ENCODE results near the genes LHX4, MR1, CACNA1E and ZNF648.

DNA sequence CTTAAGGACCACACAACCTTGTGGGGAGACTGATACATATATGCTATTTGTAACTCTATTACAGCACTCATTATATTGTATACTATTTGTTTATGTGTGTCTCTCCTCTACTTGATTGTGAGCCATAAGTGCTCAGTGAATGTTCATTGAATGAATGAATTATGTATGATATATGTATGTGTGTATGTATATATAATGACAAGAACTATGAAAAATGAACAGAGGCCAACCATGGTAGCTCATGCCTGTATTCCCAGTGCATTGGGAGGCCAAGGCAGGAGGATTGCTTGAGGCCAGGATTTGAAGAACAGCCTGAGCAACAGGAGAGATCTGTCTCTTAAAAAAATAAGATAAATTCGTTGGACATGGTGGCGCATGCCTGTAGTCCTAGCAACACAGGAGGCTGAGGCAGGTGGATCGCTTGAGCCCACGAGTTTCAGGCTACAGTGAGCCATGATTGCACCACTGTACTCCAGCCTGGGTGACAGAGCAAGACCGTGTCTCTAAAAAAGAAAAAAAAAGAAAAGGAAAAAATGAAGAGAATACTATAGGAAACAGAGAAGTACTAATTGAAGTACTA is 20.0 kb downstream of the CEP350 start:
- PRO-cap, 3 experiments = no peak in any of the 3 experiments
- RAMPAGE, long total RNA, 2 experiments = no peak in any of the 2 experiments
- RRBS = no CpG with 5 or more reads among the region's 5 CpGs

DNA sequence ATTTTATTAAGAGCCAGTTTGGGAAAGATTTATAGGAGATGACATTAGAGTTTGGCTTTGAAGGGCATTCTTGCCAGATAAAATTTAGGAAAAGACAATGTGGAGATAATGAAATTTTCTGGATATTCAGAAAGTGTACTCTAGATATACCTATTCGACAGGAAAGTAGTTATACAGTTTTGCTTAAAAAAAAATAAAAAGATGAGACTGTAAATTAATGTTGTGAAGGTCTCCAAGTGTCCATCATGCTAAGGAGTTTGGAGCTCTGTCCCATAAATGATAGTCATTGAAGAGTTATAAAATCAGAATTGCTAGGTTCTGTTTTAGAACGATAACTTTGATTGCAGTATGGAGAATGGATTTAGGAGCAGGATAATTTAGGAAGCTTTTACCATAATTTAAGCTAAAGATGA is 20.5 kb downstream of the CEP350 start:
- PRO-cap, 3 experiments = no peak in any of the 3 experiments
- RAMPAGE, long total RNA, 2 experiments = no peak in any of the 2 experiments
- RRBS = no CpG with 5 or more reads among the region's 2 CpGs

- PRO-cap, 3 experiments = no peak in any of the 3 experiments
- RAMPAGE, long total RNA, 2 experiments = no peak in any of the 2 experiments
- RRBS = no CpG with 5 or more reads among the region's 5 CpGs
Measured at GRCh38 chr1:179976799-179977548, 22.4 kb downstream of the CEP350 start.

DNA sequence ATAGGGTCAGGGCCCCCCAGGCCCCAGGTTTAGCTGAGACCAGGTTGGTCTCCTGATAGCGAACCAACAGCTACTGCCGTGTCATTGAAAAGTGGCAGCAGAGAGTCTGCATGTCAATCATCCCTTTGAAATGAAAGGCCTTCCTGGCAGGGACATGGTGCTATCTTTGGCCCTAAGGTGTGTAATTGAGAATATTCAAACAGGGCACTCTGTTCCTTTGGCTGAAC is 12.9 kb downstream of the QSOX1 start:
- PRO-cap, 3 experiments = no peak in any of the 3 experiments
- RAMPAGE, long total RNA, 2 experiments = no peak in any of the 2 experiments
- RRBS = no CpG with 5 or more reads among the region's 2 CpGs

GRCh38 chr1:180175664-180176558 is 21.2 kb downstream of the QSOX1 start:
- PRO-cap, 3 experiments = no peak in any of the 3 experiments
- RAMPAGE, long total RNA, 2 experiments = no peak in any of the 2 experiments
- RRBS = no CpG with 5 or more reads among the region's 15 CpGs

- PRO-cap, 3 experiments = no peak in any of the 3 experiments
- RAMPAGE, long total RNA, 2 experiments = no peak in any of the 2 experiments
- RRBS = no CpG with 5 or more reads among the region's 2 CpGs
Measured at GRCh38 chr1:180177437-180177887, 22.8 kb downstream of the QSOX1 start.

DNA sequence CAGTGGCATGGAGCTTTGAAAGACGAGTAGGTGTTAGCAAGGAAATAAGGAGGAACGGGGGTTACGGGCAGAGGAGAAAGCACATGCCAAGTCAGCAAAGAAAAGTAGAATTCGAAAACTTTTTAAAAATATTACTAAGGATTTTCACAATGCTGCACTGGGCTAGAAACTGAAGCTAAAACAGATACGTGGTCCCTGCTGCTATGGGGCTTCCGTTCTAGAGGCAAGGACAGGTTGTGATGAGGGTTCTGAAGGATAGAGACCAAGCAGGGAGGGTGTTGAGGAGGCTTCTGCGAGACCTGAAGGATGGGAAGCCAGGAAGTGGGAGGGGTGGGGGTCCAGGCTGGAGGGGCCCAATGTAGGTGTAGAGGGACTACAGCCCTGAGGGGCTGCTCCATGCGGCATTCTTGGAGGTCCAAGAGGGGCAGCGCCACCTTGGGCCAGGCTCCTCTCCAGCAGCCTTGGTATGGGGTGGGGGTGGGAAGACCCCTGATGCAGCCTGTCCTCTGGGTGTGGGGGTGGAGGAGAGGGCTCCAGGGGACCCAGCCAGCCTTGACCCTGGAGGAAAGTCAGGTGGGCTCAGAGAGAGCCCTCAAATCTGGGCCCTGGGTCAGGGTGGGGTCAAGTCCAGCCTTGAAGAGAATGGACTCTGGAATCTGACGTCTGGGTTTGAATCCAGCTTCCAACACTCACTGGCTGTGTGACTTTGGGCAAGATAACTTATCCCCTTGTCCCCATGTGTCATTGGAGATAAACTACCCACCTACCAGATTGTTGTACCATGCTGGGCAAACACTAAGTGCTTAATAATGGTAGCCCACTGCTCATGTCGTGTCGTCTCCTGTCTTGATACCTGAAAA is 30.4 kb upstream of the LHX4 start:
- PRO-cap, 3 experiments = no peak in any of the 3 experiments
- RAMPAGE, long total RNA, 2 experiments = no peak in any of the 2 experiments
- RRBS = no CpG with 5 or more reads among the region's 12 CpGs

DNA sequence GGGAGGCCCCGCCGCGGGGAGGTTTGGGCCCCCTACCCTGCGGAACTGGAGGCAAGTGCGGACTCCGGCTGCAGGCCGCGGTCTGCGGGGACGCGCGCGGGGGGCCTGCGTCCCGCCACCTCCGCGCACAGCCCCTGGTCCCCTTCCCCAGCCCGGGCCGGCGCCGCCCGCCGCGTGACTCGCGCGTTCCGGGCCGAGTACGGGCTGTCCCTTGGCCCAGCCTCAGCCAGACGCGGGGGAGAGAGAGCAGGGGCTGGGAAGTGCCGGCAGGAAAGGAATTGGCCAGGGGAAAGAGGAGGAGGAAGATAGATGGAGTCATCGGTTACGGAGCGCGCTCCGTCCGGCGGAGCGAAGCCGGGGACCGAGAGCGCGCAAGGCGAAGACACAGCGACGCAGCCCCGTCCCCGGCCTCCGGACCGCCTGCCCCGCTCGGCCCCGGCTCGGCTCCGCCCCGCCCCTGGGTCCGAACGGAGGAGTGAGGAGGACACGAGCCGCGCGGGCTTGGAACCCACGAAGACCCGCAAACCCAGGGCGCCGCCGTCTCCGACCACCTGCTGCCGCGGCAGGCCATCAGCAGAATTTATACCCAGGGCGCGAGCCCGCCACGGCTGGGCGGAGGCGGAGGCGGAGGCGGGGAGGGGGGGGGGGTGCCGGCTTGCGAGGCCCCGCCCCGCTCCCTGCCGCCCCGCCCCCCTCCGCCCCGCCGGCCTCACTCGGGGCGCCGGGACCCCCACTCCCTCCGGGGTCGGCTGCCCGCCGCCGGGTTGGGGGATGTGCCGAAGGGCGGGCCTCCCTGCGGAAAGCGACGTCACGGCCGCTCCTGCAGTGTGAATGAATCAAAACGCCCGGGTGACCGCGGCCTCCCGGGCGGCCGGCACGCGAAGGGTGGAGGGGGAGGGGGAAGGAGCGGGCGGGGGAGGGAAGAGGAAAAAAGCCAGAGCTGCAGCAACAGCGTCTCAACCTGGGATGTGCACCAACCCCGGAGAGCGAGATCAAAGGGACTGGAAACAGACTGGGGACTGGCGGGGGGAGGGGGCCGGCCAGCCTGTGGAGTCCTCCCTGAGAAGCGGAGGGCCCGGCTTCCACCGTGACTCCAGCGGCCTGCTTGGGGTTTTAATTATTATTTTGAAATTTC is at the start of gene LHX4:
Gene LHX4 (plus strand): TSS at position 937 of the 1,135 bp plus-strand sequence.
- PRO-cap, 3 experiments = peak in 3 of 3 experiments; most common plus-strand start position 712 of the sequence (in 1); most common minus-strand start position 556 of the sequence (in 3)
- RAMPAGE, long total RNA, 2 experiments = no peak in any of the 2 experiments
- RRBS = 2% methylated on average over 62 of the region's 124 CpGs

DNA sequence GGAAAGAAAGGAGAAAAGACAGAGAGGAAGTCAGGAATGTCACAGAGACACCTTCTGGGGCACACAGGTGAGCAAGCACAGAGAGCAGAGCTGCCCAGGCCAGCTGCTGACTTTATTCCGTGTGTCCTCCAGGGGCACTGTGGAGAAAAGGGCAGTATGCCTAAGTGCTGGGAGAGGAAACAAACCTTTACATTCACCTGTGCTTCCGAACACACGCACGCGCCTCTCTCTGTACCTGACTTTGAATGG is 40.1 kb downstream of the LHX4 start:
- PRO-cap, 3 experiments = no peak in any of the 3 experiments
- RAMPAGE, long total RNA, 2 experiments = no peak in any of the 2 experiments
- RRBS = no CpG with 5 or more reads among the region's 5 CpGs

GRCh38 chr1:180598541-180599080 is 33.2 kb upstream of the XPR1 start:
- PRO-cap, 3 experiments = no peak in any of the 3 experiments
- RAMPAGE, long total RNA, 2 experiments = no peak in any of the 2 experiments
- RRBS = no CpG with 5 or more reads among the region's 7 CpGs

DNA sequence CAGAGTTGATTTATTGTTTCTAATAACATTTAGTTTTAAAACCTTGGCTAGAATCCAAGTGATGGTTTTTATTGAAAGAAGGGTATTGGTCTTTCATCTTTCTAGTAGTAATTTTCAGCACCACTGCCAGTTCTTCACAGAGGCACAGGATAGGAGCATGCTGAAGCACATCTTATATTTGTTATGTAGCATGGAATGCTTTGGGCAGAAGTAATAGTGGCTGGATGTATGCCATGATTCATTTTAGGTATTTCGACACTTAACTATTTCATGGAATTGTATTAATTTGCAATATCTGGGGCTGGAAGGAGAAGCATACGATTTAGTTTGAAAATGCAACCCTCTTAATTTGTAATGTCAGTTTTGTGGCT is 1.9 kb downstream of the XPR1 start:
- PRO-cap, 3 experiments = no peak in any of the 3 experiments
- RAMPAGE, long total RNA, 2 experiments = no peak in any of the 2 experiments
- RRBS = no CpG with 5 or more reads among the region's 2 CpGs

GRCh38 chr1:180911529-180911870 is 1.2 kb upstream of the KIAA1614 start:
- PRO-cap, 3 experiments = peak in 2 of 3 experiments; most common plus-strand start chr1:180911785 (in 2); most common minus-strand start chr1:180911687 (in 1)
- RAMPAGE, long total RNA, 2 experiments = no peak in any of the 2 experiments
- RRBS = no CpG with 5 or more reads among the region's 9 CpGs

DNA sequence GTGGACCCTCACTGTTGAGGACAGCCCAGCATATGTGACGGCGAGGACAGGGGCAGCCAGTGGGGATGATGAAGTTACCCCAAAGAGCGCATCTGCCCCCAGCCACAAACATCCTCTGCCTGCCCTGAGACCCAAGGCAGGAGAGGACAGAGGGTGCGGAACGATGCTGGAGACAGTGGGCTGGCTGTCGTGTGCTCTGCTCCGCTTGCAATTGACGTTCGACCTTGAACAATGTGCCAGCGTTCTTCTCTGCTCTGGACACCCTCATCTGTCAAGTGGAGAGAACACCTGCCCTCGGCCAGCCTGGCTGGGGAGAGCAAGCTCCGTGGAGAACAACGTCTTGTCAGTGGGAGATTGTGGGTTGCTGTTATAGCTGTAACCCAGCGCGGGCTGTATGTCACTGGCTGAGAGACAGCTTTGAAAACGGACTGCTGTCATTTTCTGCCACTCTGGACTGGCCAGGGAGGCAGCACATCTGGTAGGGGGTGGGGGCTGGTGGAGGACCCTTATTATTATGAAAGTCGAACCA is 14.6 kb downstream of the KIAA1614 start:
- PRO-cap, 3 experiments = no peak in any of the 3 experiments
- RAMPAGE, long total RNA, 2 experiments = no peak in any of the 2 experiments
- RRBS = no CpG with 5 or more reads among the region's 17 CpGs

DNA sequence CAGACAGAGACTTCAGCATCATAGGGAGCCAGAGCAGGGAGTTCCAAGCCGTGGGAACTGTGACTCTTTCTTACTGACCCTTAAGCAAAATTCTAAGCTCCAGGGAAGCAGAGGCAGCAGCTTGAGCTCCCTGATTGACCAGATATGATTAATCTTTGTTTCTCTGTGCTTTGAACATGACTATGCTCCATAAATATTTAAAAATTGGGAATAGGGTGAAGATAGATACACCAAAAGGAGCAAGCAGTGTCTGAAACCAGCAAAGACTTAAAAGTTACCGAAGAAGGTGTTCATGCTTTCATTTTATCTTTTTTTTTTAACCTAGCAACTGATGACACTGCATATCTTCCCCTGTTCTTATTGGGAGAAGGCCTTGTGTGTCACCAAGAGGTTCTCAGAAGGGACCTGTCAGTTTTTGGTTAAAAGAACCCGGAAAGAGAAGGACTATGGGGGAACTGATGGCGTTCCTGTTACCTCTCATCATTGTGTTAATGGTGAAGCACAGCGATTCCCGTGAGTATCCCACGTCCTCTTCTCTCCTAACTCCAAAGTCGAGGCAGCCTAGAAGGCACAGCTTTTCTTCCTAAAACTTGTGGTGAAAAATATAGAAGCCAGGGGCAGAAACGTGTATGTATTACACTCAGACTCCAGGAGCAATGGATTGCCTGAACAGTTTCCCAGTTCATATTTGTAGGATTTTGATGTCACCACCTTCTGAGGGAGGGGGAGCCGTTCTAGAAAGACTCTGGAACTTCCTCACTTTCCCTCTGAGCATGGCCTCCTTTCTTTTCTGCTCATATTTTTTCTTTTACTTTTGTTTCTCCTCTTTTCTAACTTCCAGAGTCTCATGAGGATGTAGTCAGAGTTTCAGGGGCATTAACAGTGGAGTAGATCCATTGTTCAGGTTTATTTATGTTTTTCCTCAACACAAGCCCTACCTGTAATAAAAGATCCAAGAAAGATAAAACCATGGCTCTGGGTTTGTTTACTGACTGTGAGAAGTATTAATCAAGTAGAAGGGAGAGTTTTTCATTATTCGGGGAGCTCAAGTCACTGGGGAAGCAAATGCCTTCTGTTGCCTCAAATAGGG is at the start of gene MR1:
Gene MR1 (plus strand): TSS at position 422 of the 1,090 bp plus-strand sequence.
- PRO-cap, 3 experiments = peak in 3 of 3 experiments; most common plus-strand start position 434 of the sequence (in 3); most common minus-strand start position 269 of the sequence (in 3)
- RAMPAGE, long total RNA, 2 experiments = no peak in any of the 2 experiments
- RRBS = no CpG with 5 or more reads among the region's 11 CpGs

GRCh38 chr1:181090712-181091204 is 2.3 kb downstream of the IER5 start:
- PRO-cap, 3 experiments = no peak in any of the 3 experiments
- RAMPAGE, long total RNA, 2 experiments = no peak in any of the 2 experiments
- RRBS = no CpG with 5 or more reads among the region's 9 CpGs

DNA sequence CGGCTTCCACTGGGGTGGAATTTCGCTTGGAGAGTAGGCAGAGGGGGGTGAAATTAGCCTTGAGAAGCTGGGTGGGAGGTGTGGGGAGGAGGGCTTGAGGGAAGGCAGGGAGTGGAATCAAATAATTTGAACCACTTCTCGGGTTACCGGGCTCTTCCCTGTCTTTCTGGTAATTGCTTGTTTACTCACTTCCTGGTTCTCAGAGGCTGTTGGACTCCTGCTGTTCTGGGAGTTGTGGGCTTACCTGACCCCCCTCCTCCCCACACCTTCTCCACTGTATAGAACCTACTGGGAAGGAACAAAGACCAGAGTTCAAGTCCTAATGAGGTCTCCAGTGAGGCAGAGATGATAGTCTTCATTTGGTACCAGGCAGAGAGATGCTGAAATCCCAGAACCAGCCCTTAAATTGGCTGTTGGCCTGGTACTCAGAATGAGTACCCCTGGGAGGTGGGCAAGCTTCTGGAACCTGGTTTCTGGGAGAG is 13.5 kb downstream of the IER5 start:
- PRO-cap, 3 experiments = no peak in any of the 3 experiments
- RAMPAGE, long total RNA, 2 experiments = no peak in any of the 2 experiments
- RRBS = no CpG with 5 or more reads among the region's 4 CpGs

DNA sequence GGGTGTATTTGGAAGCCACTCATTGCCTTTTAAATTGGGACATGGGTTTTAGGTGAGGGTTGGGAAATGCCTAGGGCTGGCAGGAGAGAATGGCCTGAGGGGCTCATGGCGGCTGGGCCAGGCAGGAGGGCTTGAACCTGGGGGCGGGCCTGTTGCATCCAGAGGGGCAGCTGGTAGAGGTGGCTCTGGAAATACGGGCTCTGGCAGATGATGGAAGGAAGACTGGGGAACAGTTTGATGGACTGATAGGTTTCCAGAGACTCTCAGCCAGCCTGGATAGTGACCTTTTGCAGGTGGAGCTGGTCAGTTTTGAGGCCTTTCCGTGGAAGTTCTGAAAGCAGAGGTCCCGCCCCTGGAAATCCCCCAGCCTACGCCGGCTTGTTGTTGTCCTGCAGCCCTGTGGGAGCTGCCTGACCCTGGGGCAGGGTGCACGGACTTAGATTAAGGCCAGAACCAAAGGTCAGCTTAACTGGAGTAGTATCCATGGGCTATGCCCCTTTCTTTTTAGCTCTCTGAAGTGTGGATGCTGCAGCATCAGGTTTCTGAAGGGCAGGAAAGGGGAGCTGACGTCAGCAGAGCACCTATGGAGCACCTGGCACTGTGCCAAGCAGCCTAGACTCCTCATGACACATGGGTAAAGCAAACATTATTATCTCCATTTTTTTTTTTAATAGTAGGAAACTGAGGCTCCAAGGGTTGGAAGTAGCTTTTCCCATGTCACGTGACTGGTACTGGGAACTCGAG is 38.4 kb downstream of the IER5 start:
- PRO-cap, 3 experiments = no peak in any of the 3 experiments
- RAMPAGE, long total RNA, 2 experiments = no peak in any of the 2 experiments
- RRBS = no CpG with 5 or more reads among the region's 11 CpGs

DNA sequence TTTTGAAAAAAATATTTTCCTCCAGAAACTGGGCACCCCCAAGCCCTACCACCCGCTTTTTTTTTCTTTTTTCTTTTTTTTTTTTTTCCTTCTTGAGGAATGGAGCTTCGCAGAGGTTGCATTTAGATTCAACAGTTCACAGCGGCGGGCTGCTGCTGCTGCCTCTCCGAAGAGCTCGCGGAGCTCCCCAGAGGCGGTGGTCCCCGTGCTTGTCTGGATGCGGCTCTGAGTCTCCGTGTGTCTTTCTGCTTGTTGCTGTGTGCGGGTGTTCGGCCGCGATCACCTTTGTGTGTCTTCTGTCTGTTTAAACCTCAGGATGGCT is at the start of gene CACNA1E:
Gene CACNA1E (plus strand): TSS at position 89 of the 322 bp plus-strand sequence.
- PRO-cap, 3 experiments = no peak in any of the 3 experiments
- RAMPAGE, long total RNA, 2 experiments = no peak in any of the 2 experiments
- RRBS = no CpG with 5 or more reads among the region's 15 CpGs

DNA sequence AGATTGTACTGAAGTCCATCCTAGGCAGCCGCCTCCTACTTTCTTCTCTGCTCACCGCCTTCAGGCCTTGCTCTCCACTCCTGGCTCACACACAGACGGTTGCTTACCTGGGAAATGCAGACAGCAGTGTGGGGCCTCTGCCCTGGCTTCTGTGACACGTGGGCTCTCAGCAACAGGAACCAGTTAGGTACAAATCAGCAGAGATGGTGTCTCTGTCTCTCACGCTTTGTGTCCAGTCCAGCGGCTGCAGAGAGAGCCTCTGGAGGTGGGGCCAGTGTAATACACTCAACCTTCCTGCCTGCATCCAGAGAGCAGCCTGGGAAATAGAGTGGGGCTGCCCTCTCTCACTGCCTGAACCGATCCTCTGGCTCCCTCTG is at the start of gene ZNF648:
Gene ZNF648 (minus strand): TSS at position 252 of the 377 bp plus-strand sequence.
- PRO-cap, 3 experiments = no peak in any of the 3 experiments
- RAMPAGE, long total RNA, 2 experiments = no peak in any of the 2 experiments
- RRBS = no CpG with 5 or more reads among the region's 7 CpGs

GRCh38 chr1:182181377-182181677 is 119.8 kb upstream of the ZNF648 start:
- PRO-cap, 3 experiments = no peak in any of the 3 experiments
- RAMPAGE, long total RNA, 2 experiments = no peak in any of the 2 experiments
- RRBS = no CpG with 5 or more reads among the region's 1 CpG

Measured in testis (tissue), 5 donors.